Measurements from ENCODE around the gene TMEM11.

GRCh38 chr17:19457665-19458353 lies 46.8 kb downstream of the RNF112 start:
- RRBS, result no CpG with 5 or more reads among the region's 8 CpGs

- RRBS, result no CpG with 5 or more reads among the region's 6 CpGs
These were observed 4.1 kb upstream of the ALDH3A2 start for GRCh38 chr17:19644410-19644950.

DNA sequence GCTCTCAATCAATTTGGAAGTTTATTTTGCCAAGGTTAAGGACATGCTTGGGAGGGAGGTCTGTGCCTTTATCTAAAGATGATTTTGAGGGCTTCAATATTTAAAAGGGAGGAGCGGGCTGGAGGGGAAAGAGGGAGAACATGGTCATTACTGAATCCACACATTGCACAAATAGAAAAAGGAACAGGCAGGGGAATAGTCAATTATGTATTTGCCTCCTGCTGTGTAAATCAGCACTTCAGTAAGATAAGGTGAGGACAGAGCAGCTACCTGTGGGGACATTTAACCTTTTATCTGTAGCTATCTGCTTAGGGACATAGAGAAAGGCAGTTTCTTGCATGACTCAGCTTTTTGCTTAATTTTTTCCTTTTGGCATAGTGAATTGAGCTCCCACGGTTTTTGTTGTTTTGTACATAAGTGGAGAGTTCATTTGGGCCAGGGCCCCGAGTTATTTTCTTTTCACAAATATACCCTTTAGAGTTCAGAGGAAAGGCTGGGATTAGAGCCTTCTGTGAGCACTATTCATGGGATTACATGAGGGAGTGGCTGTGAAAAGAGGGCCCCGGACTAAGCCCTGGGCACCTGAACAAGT lies 1.2 kb upstream of the ALDH3A2 start:
- RRBS, result 13% methylated on average over 1 of the region's 4 CpGs

DNA sequence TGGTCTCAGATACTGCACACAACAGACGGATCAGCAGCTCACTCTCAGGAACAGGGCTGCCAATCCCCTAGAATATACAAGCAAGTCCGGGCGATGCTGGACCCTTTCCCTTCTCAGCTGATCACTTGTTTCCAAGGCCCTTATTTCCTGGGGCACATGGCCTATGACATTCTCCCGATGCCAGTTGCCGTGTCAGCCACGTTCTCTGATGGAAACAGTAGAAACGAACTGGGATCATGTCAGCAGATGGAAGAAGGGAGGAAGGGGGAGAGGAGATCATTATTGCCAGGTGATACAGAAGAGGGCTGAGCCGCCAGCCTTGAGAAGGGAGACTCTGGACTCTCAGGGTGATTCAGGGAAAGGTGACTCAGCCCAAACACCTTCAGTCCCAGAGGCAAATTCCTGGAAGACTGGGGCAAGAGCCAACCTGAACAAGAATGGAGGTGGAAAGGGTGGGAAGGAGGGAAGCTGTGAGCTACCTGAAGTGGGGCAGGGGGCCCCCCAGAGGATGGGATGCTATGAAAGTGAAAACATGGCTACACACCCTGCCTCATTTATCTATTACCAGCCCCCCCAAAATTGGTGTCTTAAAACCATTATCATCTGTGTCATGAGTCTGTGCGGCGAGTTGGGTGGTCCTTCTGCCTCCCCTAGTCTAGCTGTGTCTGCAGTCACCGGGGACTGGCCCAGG lies 2.9 kb upstream of the SLC47A2 start:
- RRBS, result no CpG with 5 or more reads among the region's 11 CpGs

DNA sequence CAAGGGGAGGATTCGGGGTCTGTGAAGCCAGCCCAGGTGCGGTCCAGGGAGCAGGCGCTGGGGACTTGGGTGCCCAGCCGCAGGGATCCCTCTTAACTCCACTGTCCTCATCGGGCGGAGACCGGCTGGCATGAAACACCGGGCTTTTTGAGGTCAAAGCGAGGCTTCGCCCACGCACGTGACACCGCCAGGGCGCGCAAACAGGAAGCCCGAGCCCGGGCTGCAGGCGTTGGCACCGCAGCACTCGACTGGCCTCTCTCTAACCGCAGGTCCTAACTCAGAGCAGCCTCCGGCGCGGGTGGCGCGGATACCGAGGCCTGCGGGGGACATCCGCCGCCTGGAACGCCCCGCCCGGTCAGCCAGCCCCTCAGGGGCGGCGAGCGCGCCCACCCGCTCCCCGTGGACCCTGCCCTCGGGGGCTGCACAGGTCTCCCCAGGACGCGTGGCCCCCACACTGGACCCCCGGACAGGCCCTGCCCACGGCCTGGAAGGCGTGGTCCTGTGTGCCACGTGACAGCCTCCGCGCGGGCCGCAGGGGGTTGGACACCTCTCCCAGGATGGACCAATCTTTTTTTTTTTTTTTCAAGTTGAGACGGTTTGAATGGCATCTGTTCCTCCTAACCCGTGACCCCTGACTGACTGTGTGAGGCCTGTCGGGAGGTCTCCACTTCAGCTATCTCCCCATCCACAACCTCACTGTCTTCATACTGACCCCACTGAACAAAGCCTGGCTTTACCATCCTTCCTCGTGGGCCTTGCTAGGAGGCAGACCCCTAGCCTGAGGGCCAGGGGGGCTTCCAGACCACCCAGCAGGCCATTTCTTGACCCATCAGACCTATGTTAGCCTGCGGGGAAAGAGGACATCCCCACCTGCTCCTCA lies 8.3 kb upstream of the SLC47A2 start:
- RRBS, result 21% methylated on average over 25 of the region's 55 CpGs

GRCh38 chr17:19768028-19768358 lies 19.9 kb upstream of the ALDH3A1 start:
- RRBS, result no CpG with 5 or more reads among the region's 4 CpGs

GRCh38 chr17:19939214-19940008 lies 38.2 kb downstream of the AKAP10 start:
- RRBS, result no CpG with 5 or more reads among the region's 1 CpG

DNA sequence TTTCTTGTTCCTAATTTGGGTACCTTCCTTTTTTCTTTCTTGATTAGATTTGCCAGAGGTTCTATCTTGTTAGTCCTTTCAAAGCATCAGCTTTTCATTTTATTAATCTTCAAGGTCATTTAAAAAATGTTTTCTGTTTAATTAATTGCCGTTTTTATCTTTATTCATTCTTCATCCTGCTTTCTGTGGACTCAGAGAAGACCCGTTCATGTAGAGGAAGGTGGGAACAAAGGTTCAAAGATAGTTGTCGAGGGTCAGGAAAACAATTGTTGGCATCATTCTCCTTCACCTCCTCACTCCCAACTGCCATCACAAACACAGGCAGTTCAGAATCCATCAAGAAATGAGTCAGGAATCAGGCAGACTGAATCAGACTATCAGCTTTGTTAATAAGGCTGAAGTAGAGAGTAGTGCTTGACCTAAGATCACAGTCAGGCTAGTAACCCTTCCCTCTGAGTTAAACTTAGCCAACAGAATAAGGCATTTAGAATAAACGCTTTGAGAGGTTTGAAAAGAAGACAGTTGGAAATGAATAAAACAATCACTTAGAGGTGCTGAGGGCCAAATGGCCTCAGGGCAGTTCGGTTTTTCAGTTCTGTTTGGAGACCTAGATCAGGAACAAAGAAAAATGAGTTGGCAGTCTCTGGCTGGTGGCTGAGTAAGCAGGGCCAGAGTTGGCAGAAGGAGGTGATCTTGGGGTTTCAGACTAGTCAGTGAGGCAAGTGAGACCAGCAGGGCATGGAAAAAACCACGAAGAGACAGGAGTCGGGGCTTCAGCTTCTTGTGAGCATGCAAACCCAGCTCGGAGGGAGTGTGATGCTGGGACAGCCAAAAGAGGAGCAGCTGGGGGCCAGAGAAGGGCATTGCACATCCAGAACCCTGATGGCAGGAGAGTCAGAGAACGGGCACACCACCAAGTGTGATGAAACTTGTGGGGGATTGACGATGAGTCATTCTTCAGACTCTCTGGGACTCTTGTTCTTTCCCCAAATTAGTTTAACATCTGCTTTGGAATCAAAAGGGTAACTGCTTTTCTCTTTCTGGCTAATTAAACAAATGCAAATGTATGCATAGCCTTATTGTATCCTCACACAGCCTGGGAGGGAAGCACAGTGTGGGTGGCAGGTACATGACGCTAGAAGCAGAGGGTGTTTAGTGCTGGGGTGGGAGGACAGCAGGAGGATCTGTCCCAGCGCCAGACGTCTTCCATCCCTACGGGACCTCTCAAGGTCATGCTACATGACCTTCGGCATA lies 54.7 kb downstream of the SPECC1 start:
- RRBS, result no CpG with 5 or more reads among the region's 15 CpGs

- RRBS, result no CpG with 5 or more reads among the region's 9 CpGs
These were observed 180.1 kb downstream of the SPECC1 start for GRCh38 chr17:20189037-20189865.

DNA sequence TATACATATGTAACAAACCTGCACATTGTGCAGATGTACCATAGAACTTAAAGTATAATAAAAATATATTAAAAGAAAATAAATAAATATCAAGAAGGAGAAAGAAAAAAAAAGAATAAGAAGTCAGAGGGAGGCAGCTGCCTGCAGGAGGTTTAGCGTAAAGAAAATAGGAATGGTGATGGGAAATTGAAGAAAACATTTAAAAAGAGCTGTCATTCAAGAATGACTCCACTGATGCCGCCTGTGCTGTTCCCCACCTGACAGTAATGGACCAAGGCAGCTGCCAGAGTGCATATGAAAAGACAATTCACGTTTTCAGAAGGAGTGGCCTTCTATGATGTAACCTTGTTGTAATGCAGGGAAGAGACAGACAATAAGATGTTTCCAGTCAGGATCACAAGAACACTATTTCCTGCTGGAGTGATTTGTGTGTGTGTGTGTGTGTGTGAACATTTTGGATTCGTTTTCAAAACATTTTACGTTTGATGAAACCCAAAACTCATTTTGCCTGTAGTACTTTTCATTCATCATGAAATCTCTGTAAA lies 203.8 kb downstream of the LGALS9B start:
- RRBS, result no CpG with 5 or more reads among the region's 5 CpGs

DNA sequence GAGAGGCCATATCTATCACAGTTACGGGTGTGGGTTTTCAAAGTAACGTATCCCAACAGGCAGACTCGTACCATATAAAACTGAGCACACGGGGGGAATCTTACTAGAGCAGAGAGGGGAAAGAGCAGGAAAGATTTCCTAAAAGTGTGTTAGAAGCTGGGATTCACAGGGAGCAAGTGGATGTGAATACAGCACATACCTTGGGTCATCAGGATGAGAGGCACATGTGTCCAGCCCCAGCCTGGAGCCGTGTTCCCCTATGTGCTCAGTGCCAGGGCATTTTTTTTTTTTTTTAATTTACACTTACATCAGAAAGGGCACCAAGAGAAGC lies 166.2 kb downstream of the LGALS9B start:
- RRBS, result no CpG with 5 or more reads among the region's 5 CpGs

DNA sequence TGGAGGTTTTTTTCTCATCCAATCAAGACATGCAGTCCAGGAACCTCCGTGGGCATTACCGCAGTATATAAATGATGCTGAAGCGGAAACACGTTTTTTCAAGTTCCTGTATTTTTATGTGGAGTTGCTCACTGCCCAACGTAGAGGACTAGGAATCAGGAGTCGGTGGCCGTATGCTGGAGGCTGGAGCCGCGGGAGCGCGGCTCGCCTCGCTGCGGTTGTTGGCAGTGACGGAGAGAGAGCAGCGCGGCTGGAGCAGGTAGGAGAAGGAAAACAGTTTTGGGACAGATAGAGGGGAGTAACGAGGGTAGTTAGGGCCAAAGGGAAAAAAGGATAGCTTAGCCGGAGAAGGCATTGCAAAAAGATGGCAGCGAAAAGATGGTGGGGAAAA lies 174.4 kb downstream of the USP22 start:
- RRBS, result no CpG with 5 or more reads among the region's 20 CpGs

DNA sequence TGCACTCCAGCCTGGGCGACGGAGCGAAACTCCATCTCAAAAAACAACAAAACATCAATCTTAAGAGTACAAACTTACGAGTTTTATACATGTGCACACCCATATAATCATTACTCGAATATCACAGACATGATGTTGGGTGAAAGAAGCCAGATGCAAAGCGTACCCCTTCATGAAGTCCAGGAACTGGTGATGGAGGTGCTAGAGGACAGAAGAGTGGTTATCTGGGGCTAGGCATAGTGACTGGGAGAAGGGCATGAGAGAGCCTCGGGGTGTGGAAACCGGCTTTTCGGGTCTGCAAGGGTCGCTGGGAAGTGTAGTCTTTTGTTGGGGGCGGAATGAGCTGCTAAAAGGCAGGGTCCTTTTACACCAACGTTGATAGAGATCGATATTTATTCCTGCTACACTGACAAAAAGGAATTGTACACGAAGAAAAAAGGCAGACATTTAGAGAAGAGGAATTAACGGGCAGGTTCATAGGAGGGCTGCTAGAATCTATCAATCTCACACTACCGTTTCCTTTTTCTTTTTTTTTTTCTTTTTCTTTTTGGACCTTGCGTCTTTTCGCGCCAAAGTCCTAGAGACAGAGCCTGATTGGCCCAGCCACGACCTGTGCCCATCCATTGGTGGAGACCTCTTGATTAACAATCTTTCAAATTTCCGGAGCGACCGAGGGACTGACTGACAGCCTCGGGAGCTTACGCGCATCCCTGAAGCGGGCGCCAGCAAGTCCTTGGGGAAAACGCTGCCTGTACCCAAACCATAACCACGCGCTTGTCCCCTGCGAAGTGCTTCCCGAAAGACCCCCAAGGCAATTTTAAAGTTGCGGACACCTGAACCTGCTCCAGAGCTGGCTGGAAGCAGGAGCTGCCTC lies 27.7 kb upstream of the DHRS7B start:
- RRBS, result no CpG with 5 or more reads among the region's 34 CpGs

DNA sequence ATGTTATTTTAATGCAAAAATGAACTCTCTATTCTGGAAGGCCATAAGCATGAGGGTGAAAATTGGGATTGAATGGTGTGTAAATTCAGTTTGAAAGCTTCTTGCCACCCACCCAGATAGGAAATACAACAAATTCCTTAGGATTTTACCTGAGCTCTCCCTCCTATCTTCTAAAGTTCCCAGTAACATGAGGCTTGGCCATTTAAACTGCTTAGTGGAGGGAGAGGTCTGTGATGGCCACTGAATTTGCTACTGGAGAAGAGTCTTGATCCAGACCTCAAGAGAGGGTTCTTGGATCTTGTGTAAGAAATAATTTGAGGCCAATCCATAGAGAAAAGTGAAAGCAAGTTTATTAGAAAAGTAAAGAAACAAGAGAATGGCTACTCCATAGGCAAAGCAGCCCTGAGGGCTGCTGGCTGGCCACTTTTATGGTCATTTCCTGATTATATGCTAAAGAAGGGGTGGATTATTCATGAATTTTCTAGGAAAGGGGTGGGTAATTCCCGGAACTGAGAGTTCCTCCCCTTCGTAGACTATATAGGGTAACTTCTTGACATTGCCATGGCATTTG lies 4.2 kb downstream of the DHRS7B start:
- RRBS, result no CpG with 5 or more reads among the region's 2 CpGs

DNA sequence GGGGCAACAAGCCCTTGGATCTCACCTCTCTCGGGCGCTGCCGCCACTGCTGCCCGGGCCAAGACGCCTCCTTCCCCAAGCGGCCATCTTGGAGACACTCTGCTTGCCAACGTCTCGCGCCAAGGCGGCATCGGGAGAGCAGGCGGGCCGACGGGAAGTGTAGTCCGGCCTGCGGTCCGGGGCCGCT lies at the start of gene TMEM11:
Gene TMEM11 (minus strand): TSS at position 96 of the 187 bp plus-strand sequence.
- RRBS, result 2% methylated on average over 4 of the region's 18 CpGs

DNA sequence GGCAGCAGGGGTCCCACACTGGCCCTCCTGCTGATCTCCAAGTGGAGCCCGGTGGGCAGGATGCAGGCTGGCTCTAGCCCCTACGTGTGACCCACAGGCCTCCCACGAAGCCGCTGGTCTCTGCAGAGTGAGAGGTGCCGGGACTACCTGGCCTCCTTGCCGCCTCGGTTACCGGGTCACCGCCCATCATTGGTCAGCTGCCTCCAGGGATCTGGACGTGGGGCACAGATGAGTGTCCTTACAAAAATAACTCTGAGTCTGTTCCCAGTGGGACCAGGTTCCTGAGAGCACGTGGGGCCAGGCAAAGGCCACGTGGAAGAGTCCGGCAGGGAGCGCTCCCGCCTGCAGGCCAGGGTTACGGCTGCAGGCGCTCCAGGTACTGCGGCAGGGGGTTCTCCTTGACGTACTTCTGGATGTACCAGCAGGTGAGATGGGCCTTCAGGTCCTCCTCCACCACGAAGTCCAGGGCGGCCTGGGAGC lies 10.2 kb downstream of the NATD1 start:
- RRBS, result 91% methylated on average over 5 of the region's 21 CpGs

DNA sequence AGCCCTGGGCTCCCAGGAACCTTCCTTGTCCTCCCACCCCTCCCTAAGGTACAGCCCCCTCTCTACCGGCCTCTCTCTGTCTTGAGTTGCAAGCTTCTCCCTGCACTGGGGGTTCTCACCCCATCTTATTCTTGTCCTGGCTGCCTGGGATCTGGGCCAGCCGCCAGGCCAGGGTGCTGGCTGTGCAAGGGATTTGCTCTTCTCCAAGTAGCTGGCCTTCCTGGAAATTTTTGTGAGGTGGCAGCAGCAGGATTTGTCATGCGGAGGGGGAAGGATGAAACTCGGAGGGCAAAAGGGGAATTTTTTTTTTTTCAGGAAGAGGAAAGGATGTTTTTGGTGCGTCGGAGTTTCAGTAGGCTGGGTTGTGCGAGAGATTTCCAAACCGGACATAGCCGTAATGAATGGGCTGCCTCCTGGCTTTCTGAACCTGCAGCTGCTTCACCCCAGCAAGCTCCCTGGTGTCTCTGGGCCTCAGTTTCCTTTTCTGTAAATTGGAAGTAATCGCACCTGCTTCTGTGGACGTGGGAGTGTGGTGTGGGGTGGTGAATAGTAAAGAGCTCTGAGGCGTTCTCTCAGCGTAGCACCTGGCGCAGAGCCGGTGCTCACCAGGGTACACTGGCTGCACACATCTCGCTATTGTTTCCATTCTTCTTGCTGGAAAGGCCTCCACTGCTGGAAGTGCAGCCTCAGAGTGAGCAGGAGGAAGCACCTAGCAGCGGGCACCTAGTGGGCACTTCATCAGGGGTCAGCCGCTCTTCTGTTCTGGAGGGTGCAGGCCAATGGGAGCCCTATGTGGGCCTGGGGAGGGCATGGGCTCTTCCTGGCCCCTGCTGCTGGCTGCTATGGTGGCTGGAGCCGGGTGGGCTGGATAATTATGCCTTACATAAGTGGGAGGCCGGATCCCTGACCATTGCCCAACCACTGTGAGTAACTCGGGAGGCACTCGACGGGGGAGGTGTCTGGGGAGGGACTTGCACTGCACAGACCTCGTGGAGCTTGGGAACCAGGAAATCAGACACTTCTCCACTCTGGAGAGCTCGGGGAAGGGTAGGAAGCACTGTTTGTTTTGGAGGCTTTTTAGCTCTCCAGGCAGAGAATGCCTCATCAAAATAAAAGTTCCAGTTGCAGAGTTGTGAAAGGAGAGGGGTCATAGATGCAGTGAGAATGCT lies 1.5 kb downstream of the MAP2K3 start:
- RRBS, result 0% methylated on average over 1 of the region's 25 CpGs

GRCh38 chr17:21298692-21299284 lies 14.3 kb downstream of the MAP2K3 start:
- RRBS, result no CpG with 5 or more reads among the region's 19 CpGs

DNA sequence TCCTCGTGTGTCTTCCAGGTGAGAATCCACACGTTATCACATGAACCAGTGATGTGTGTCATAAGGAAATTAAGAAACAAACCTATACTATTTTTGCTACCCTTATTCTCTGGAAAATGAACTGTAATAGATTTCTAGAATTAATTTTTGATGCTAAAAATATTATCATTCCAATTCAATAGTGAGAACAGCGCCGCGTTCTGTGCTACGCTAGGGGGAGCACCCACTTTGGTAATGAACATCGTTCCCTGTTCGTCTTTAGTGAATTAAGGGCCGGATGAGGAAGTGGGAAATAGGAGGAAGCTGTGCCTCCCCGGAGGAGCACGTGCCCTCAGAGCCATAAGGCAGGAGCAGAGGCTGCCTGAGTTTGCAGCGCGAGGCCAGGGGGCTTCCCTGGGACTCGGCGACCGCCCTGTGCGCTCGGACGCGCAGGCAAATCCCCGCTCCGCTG lies 76.1 kb downstream of the KCNJ12 start:
- RRBS, result no CpG with 5 or more reads among the region's 22 CpGs